Right atrium auricular region (tissue), 2 donors: ENCODE results near the genes OR4C16, OR5D3P, OR5I1, OR8I2, PRG2 and SMTNL1.

DNA sequence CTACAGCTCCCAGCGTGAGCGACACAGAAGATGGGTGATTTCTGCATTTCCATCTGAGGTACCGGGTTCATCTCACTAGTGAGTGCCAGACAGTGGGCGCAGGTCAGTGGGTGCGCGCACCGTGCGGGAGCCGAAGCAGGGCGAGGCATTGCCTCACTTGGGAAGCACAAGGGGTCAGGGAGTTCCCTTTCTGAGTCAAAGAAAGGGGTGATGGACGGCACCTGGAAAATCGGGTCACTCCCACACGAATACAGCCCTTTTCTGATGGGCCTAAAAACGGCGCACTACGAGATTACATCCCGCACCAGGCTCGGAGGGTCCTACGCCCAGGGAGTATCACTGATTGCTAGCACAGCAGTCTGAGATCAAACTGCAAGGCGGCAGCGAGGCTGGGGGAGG is 92.2 kb downstream of the OR4A15 start:
- PRO-cap: no peak
- RAMPAGE, long total RNA, 2 experiments: no peak in any of the 2 experiments

- PRO-cap: no peak
- RAMPAGE, long total RNA, 2 experiments: no peak in any of the 2 experiments
Measured at GRCh38 chr11:55571936-55572376, at the start of gene OR4C16. TSS of gene OR4C16 (plus strand) at chr11:55572128.

GRCh38 chr11:55723363-55724015 is at the start of gene OR5D3P:
TSS of gene OR5D3P (plus strand) at chr11:55723776.
- PRO-cap: no peak
- RAMPAGE, long total RNA, 2 experiments: no peak in any of the 2 experiments

GRCh38 chr11:55936333-55936573 is at the start of gene OR5I1:
TSS of gene OR5I1 (minus strand) at chr11:55936400.
- PRO-cap: no peak
- RAMPAGE, long total RNA, 2 experiments: no peak in any of the 2 experiments

GRCh38 chr11:56092886-56093574 is at the start of gene OR8I2:
TSS of gene OR8I2 (plus strand) at chr11:56093308.
- PRO-cap: no peak
- RAMPAGE, long total RNA, 2 experiments: no peak in any of the 2 experiments

- PRO-cap: no peak
- RAMPAGE, long total RNA, 2 experiments: no peak in any of the 2 experiments
Measured at GRCh38 chr11:57216862-57217533, 20.1 kb downstream of the APLNR start.

GRCh38 chr11:57308841-57309705 is 15.7 kb downstream of the TNKS1BP1 start:
- PRO-cap: no peak
- RAMPAGE, long total RNA, 2 experiments: start-site peak on the minus strand in 1 of 2 experiments, at chr11:57309176-57309698 at its widest, 18 to 67 reads per replicate

GRCh38 chr11:57311614-57312077 is 13.1 kb downstream of the TNKS1BP1 start:
- PRO-cap: bidirectional peak, plus-strand start at chr11:57311731, minus-strand start at chr11:57311518; unidirectional peak, minus-strand start at chr11:57311856
- RAMPAGE, long total RNA, 2 experiments: no peak in any of the 2 experiments

DNA sequence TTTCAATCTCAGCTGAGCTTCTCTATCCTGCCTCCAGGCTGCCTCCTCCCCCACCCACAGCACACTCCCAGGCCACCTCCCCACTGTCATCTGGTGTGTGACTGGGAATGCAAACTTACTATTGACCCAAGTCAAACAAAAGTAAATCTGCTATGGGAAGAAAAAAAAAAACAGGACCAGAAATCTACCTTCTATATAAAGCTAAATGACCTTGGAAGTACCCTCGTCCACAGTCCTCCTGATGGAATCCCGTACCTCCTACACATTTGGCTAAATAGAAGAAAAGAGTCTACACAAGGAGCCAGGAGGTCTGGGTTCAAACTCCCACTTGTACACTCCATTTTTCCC is 3.6 kb downstream of the TNKS1BP1 start:
- PRO-cap: no peak
- RAMPAGE, long total RNA, 2 experiments: no peak in any of the 2 experiments

GRCh38 chr11:57390344-57390899 is at the start of gene PRG2:
TSS of gene PRG2 (minus strand) at chr11:57390650.
- PRO-cap: no peak
- RAMPAGE, long total RNA, 2 experiments: no peak in any of the 2 experiments

DNA sequence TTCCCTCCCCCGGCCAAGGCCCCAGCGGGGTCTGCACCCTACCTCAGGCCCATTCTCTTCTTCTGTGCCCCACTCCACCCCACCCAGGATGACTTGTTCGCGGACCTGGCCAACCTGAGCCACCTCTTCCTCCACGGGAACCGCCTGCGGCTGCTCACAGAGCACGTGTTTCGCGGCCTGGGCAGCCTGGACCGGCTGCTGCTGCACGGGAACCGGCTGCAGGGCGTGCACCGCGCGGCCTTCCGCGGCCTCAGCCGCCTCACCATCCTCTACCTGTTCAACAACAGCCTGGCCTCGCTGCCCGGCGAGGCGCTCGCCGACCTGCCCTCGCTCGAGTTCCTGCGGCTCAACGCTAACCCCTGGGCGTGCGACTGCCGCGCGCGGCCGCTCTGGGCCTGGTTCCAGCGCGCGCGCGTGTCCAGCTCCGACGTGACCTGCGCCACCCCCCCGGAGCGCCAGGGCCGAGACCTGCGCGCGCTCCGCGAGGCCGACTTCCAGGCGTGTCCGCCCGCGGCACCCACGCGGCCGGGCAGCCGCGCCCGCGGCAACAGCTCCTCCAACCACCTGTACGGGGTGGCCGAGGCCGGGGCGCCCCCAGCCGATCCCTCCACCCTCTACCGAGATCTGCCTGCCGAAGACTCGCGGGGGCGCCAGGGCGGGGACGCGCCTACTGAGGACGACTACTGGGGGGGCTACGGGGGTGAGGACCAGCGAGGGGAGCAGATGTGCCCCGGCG is 15.9 kb downstream of the RTN4RL2 start:
- PRO-cap: no peak
- RAMPAGE, long total RNA, 2 experiments: no peak in any of the 2 experiments

- PRO-cap: no peak
- RAMPAGE, long total RNA, 2 experiments: no peak in any of the 2 experiments
Measured at GRCh38 chr11:57493273-57494503, 21.8 kb downstream of the SLC43A1 start.

DNA sequence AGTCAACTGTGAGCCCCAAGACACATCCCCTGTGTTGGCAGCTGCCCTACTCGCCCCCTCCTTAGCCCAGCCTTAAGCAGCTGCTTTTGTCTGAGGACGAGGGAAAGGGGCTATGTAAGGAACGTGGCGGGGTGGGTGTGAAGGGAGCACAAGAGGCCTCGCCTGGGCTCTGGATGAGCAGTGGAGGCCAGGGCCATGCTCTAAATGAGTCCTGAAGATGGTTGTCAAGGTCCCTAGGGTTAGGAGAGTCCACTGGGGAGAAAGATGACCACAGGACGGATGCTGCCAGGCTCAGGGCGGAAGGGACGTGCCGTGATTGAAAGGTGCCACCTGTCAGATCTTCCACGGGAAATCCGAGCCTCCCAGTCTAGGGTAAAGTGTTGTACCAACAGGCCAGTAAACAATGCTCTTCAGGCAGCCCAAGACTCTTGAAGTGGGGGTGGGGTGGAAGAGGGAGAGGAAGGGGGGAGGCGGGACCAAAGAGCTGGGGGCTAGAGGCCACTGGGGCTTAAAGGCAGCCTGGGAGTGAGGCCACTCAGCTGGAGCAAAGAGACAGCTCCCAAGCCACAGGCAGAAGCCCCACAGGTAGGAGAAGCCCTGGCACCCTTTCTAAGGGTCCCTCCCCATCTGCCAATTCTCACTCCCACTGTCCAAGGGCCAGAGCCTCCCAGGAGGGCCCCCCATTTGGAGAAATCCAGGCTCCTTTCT is at the start of gene SMTNL1:
SMTNL1 (plus strand) TSS at position 538 of the 708 bp plus-strand sequence.
- PRO-cap: no peak
- RAMPAGE, long total RNA, 2 experiments: no peak in any of the 2 experiments

- PRO-cap: bidirectional peak, plus-strand start at chr11:57598203, minus-strand start at chr11:57598074
- RAMPAGE, long total RNA, 2 experiments: start-site peak on the plus strand in 2 of 2 experiments, at chr11:57598177-57598298 at its widest, 2,836 to 9,400 reads per replicate
Measured at GRCh38 chr11:57597811-57598552, 497 bp downstream of the SERPING1 start.

DNA sequence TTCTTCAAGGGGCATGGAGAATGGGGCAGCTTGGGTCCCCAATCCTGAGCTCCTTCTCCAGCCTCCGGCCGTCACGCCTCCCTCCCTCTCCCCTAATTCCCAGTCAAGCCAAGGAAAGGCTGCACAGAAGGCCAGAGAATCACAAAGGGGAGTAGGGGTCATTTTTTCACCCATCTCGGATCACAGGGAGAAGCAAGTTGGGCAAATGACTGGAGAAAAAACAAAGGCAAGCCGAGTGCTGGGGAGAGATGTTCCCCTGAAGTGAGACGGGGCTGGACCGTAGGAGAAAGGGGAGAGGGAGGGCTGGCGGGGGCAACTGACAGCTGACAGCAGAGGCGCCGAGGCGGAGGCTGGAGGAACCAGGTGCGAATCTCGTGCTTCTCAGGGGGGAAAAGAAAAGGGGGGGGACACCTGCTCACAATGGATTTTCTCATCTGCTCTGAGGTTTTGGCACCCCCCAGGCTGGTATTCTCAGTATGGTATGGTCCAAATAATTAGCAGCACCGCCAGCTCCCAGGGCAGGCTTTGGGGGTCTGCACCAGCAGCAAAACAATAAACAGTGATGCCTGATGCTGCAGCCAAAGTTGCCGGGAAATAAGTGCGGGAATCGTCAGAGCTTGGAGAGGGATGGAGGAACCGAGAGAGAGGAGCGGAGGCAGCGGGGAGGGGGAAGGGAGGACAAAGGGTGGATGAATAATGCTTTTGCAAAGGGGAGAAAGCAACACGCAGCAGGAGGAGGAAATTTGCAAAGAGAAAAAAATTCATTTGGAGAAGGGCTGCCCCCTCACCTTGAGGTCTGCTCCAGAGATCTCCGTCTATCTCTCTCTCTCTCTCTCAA is 596 bp downstream of the YPEL4 start:
- PRO-cap: no peak
- RAMPAGE, long total RNA, 2 experiments: no peak in any of the 2 experiments

GRCh38 chr11:57666723-57667589 is 958 bp upstream of the ZDHHC5 start:
- PRO-cap: bidirectional peak, plus-strand start at chr11:57667531, minus-strand start at chr11:57667320
- RAMPAGE, long total RNA, 2 experiments: no peak in any of the 2 experiments

- PRO-cap: no peak
- RAMPAGE, long total RNA, 2 experiments: no peak in any of the 2 experiments
Measured at GRCh38 chr11:57700131-57700749, 11.8 kb downstream of the MED19 start.

DNA sequence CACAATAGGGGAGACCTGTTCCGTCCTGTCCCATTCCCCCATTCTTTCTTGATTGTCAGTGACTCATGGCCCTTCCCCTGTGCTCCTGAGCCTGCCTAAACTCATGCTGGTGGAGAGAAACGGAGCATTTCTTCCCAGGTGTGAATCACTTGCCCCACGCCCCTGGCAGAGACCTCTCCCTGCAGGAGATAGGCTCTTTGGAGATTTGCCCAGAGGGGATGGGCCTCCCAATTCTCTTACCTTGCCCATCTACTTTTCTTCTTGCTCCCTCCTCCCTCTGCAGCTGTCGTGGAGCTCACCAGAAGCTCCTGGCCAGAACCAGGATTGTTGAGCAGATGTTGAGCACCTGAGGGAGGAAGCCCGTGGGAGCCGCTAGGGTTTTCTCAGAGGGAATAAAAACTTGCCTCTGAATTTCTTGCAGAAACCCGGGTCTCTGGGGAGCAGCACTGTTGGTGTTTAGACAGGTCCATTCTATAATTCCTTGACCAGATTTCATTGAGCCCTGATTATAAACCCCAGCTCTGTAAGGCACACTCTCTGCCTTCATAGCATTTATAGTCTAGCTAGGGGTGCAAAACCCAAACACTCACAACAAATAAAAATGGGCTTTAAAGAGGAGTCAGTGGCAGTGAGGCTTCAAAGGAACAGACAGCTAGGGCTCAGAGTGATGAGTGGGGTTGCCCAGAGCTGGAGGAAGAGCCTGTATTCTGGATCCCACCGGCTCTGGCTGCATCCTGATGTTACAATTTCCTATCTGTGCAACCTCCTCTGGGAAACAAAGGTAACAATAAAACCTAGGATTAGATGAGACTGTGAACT is 121.7 kb upstream of the OR9Q1 start:
- PRO-cap: no peak
- RAMPAGE, long total RNA, 2 experiments: no peak in any of the 2 experiments

DNA sequence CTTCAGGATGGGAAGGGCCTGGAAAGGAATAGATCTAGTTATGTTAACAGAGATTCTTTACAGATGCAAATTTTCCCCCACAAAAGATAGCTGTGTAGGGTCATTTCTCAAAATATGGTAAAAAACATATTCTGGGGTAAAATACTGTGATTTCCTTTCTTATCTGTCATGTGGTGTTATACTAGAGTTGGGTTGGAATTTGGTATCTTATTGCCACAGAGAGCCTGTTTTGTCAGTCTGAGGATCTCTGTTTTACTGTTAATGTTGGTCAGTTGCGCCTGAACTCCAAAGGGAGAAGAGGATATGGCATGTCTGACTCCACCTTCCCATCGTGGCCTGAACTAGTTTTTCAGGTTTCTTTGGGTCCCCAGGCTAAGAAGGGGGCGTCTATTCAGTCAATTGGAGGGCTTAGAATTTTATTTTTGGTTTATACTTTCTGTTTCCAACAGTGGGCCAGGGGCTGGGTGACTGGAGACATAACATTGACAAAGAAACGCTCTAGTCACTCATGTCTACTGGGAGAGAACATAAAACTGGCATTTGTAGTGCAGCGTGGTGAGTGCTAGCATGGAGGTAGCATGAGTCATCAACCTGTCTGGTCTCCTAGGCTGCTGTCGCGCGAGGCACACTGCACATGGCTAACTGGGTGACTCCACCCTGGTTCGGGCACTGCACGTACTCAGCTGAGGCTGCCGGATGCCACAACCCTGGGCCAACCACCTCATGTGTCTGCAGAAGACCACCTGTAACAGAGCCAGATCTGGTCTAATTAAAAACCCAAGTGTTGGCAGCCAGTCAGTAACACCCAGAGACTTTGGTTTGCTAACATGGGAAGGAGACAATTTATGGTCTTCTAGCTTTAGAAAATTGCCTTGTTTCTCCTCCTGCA is 120.1 kb upstream of the OR9Q1 start:
- PRO-cap: no peak
- RAMPAGE, long total RNA, 2 experiments: no peak in any of the 2 experiments

DNA sequence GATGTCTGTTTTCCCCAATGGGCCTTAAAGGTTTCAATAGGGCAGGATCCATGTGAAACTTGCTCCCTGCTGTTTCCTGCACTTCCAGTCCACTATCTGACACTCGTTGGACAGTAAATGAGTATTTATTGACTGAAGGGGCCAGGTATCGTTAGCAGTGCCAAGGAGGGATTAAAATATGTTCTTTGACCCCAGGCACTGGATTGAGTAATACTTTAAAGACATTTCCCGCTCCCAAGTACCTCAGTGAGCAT is 23.4 kb upstream of the OR9Q2 start:
- PRO-cap: no peak
- RAMPAGE, long total RNA, 2 experiments: no peak in any of the 2 experiments